Spleen (tissue), 7 donors: ENCODE measurements around the gene POLE3.

GRCh38 chr9:113373024-113373576, 3.7 kb downstream of the HDHD3 start:
- PRO-cap, 4 experiments, result no peak in any of the 4 experiments
- RAMPAGE, long total RNA, 4 experiments, result no peak in any of the 4 experiments

- PRO-cap, 4 experiments, result no peak in any of the 4 experiments
- RAMPAGE, long total RNA, 4 experiments, result no peak in any of the 4 experiments
These were observed 12.0 kb upstream of the HDHD3 start for GRCh38 chr9:113388694-113389281.

DNA sequence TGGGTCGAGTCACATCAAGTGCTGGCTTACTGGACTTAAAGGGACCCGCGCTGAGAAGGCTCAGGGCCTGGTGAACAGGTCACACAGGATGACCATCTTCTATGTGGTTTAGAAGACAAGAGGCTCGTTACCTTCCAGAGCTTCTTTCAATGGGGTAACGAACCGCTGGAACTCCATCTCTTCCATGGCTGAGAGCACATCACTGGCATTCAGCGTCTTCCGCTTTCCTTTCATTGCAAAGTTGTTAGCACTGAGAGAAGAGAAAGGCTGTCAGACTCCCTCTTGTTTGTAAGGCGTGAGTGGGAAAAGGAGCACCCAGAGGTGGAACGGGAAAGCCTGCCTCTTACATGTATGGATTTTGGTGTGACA, 1.0 kb downstream of the POLE3 start:
- PRO-cap, 4 experiments, result no peak in any of the 4 experiments
- RAMPAGE, long total RNA, 4 experiments, result no peak in any of the 4 experiments

DNA sequence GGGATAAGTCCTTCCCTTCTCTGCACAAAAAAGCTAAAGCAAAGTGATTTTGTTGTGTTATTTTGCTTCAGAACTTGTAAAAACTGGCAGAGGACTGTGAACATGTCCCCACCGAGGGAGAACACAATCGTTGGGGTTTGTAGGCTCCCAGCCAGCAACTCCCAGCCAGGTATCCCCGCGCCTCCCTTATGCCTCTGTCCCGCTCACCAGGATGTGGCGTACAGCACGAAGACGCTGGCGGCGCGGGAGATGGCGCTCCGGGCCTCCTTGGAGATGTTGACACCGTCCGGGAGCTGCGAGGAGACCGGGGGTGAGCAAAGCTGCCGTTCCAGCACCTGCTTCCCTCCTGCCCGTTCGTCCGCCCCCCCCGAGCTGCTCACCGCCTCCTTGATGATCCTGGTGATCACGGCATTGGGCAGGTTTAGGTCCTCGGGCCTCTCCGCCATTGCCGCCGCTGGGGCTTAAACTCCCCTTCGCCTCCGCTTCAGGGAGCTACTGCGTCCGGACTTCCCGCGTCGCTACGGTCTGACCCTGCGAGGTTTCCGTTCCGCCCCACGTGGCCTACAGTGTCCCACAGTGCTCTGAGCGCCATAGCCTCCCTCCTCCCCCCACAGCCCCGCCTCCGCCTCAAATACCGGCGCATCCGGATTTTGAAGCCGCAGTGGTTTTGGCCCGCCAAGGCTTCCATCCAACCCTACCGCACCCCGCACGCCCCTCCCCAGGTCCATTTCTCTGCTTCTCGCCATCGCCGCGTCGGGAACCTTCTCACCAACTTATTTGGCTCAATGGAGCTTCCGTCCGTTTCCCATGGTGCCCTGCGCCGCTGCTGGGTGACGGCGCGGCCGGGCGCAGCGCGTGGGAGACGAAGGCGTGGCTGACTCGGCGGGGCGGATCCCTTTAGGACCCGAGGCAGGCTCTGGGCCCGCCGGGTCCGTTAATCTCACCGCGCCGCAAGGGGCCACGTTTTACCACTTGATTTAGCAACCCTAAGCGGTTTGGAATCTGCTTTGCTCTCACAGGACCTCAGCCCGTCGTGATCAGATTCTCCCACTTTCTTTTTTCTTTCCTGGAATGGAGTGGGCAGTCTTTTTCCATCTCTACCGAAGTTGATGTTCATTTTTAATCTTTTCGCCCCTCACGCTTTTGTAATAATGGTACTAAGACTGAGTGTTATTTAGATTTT, at the start of gene POLE3:
POLE3 (minus strand) TSS at position 828 of the 1,183 bp plus-strand sequence.
- PRO-cap, 4 experiments, result peak in 4 of 4 experiments; most common plus-strand start position 900 of the sequence (in 4); most common minus-strand start position 520 of the sequence (in 4)
- RAMPAGE, long total RNA, 4 experiments, result start-site peak on the minus strand in 4 of 4 experiments, centred at positions 456 to 490 of the sequence, 464 to 1,650 reads per replicate

GRCh38 chr9:113463952-113464475, 487 bp downstream of the RGS3 start:
- PRO-cap, 4 experiments, result no peak in any of the 4 experiments
- RAMPAGE, long total RNA, 4 experiments, result no peak in any of the 4 experiments

DNA sequence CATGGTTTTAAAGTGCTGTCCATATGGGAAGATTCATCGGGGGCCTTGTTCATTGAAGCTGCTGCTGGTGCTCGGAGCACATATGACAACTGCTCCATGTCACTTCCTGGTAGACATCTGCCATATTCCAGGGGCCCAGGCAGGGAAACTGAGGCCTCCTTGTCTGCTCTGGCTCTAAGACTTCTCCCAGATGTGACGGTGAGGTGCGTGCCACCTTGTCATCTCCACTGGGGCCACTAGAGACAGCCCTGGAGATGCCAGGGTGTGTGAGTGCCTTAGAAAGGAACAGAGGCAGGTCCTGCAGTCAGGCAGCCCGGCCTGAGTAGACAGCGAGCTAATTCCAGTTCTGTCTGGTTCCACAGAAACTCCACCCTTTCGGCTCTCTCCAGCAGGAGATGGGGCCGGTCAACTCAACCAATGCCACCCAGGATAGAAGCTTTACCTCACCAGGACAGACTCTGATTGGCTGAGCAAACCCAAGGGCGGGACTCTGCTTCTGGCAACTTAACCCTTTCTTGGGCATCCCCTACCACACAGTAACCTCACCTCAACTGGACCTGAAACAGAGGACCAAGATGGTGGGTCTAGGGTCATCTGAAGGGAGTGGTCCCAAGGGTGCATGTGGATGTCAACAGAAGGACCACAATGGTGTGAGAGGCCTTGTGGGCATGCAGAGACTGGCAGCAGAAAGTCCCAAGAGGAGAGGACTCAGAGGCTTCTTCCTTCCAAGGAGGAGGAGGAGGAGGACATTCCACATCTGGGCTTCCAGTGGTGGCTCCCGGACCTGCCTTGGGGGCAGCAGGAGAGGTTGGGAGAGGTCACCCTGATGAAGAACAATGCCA, 77.7 kb downstream of the RGS3 start:
- PRO-cap, 4 experiments, result peak in 1 of 4 experiments; most common minus-strand start position 348 of the sequence (in 1)
- RAMPAGE, long total RNA, 4 experiments, result no peak in any of the 4 experiments

DNA sequence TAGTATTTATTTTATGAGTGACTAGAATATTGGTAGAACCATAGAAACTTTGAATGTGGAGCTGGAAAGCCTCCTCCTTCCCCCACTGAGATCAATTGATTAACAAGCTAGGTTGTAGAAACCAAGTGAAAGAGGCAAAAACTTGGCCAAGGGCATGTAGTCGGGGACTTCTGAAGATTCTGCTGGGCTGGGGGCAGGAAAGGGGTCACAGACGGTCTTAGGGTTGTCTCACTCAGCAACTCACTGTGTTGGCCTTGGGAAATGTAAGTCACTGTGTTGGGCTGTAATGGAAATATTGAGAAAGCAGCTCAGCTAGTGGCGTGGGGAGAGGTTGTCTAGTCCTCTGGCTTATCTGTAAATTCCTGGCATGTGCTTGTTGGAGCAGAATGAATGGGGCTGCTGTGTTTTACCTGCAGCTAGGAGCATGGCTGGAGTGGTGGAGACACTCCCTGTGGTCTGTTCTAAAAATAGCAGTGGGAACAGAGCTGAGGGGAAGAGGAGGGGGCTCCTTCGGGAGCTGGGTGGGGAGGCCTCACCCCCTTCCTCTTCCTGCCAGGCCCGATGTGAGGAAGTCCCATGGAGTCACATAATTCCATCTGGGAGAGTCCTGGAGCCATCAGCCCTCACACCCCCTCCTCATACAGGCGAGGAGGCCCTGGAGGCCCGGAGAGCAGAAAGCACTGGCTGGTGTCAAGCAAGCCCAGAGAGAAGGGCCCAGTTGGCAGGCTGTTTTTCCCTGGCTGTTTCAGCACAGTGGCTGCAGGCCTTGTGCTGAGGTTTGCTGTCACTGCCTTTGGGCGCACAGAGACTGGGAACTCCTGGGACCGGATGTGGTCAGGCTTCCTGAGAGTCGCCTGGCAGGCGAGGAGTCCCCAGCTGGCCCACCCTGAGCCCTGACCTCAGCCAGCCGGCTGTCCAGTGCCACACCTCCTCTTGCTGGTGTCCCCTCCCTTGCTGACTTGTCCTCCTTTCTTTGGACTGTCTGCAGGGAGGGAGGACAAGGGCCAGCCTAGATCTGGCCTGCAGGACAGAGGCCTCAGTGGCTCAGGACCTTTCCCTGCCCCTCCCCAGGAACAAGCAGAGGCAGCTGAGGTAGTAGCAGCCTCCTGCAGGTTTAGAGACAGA, 84.9 kb downstream of the RGS3 start:
- PRO-cap, 4 experiments, result peak in 1 of 4 experiments; most common plus-strand start position 177 of the sequence (in 1)
- RAMPAGE, long total RNA, 4 experiments, result no peak in any of the 4 experiments

DNA sequence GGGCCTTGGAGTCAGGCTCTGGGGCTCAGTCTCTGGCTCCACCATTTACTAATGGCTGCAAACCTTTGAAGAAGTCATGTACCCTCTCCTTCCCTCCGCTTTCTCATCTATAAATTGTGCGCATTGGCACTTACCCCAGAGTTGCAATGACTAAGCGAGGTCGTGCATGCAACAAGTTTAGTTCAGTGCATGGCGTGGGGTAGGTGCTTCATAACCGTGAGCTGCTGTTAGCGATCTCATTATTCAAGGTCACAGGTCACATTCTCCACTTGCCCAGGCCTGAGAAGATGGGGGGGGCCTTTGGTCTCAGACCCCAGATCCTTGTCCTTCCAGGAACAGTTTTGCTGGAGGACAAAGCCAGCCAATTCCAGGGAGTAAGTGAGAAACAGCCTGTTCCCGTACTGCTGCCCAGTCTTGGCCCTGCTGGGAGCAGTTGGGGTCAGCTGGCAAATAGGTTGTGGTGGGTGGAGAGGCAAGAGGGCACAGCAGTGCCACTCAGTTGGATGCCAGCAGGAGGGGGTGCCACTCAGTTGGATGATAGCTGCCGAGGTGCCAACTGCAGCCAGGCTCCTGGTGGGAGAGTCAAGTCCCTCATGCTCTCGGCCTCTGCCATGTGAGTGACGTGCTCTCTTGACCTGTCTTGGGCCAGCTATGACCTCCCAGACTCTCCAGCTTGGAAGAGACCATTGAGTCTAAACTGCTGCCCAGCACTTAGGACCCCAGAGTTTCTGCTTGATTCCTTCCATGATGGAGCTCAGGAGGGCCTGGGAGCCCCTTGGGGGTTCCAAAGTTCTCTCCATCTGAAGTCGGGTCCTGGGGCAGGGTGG, 136.9 kb downstream of the RGS3 start:
- PRO-cap, 4 experiments, result no peak in any of the 4 experiments
- RAMPAGE, long total RNA, 4 experiments, result no peak in any of the 4 experiments

DNA sequence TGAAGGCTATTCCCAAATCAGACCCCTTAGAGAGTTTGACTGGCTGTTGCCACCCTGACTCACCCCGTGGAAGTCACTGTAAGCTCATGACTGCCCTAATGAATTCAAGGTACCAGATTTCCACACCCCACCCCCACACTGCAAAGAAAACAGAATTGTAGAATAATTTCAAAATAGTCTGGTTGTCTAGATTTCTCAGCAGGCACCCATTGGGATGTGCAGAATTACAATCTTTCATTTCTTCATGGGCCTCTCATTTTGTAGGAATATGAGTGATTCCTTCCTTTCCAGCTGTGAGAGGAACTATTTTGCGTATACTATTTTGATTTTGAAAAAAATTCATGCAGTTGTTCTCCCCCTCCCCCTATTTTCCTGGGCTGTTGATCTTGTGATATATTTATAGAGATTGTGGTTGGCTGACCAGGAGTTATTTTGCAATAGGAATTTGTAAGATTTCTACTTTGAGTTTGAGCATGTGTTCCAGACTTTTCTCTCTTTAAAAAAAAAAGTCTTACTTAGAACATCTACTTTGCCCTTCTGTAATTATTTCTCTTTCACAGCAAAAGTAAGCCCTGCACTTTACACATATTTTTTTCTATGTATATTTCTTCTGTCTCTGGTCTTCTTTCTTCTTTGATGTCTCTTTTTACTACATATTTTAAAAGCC, 79.2 kb downstream of the ZNF618 start:
- PRO-cap, 4 experiments, result no peak in any of the 4 experiments
- RAMPAGE, long total RNA, 4 experiments, result no peak in any of the 4 experiments

- PRO-cap, 4 experiments, result no peak in any of the 4 experiments
- RAMPAGE, long total RNA, 4 experiments, result no peak in any of the 4 experiments
These were observed 89.1 kb downstream of the AMBP start for GRCh38 chr9:113988957-113989408.

GRCh38 chr9:114004105-114004740, 73.9 kb downstream of the AMBP start:
- PRO-cap, 4 experiments, result no peak in any of the 4 experiments
- RAMPAGE, long total RNA, 4 experiments, result start-site peak on the plus strand in 1 of 4 experiments, at chr9:114004161-114004660 at its widest, 7 reads per replicate

GRCh38 chr9:114097993-114099184, 703 bp downstream of the KIF12 start:
- PRO-cap, 4 experiments, result no peak in any of the 4 experiments
- RAMPAGE, long total RNA, 4 experiments, result no peak in any of the 4 experiments

DNA sequence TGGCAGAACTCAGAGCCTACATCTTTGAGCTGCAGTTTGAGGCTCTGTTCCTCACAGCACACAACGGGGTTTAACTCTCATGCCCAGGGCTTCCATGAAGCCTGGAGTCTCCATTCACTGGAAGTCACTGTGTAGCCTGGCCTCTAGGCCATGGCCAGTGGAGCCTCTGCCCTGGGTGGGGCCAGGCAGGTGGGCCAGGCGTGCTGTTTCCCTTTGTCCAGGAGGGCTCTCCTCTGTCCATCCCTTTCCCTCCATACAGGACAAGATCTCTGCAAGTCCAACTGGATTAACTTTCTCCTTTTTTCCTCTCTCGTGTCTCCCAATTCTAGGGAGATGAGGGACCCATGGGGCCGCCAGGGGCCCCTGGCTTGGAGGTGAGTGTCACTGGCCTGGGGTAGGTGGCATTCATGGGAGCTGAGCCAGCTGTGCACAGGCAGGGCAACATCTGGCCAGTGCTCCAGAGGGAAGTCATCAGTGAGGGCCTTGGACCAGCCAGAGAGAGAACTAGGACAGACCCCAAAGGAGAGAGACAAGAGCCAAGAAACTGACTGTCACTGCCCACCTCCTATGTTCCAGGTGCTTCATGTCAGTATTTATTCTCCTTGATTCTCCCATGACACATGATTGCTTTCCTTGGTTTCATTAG, 80.9 kb upstream of the ORM1 start:
- PRO-cap, 4 experiments, result no peak in any of the 4 experiments
- RAMPAGE, long total RNA, 4 experiments, result no peak in any of the 4 experiments

DNA sequence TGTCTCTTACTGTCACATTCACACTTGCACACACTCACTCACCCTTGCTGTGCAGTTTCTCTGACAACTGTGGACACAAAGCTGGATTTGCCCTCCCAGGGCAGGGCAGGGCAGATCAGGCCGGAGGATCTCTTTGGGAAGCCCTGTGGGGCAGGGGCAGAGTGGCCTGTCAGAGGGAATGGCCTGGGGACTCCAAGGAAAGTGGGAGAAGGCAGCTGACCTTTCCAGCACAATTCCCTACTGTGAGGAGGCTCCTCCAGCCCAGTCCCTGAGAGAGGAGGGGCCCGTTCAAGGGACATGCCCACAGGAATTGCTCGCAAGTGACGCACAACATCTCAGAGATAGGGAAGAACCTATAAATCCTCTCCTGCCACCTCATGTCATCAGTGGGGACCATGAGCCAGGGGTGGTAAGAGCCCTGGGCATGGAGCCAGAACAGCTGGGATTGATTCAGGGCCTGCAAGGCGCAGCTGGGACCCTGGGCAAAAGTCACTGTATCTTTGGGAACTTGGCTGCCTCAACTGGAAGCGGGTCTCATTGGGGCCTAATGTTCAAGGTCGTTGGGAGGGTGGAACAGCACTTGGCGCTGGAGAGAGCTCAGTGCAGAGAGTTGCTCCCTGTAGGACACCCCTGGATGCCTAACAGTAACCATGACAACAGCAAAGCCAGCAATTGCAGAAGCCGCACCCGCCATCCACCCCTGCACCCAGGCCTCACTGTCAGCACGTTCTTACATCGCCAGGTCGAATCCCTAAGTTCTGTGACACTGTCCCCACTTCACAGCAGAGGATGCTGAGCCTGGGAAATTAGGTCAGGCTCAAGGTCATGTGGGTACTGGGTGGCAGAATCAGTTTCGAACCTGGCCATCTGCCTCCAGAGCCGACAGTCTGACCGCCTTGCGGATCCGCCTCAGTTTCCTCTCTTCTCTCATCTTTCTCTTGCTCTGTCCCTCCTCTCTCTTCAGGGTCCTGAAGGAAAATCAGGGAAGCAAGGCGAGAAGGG, 41.3 kb upstream of the ORM1 start:
- PRO-cap, 4 experiments, result no peak in any of the 4 experiments
- RAMPAGE, long total RNA, 4 experiments, result no peak in any of the 4 experiments

GRCh38 chr9:114335919-114337031, 6.6 kb downstream of the ORM2 start:
- PRO-cap, 4 experiments, result peak in 1 of 4 experiments; most common minus-strand start chr9:114336898 (in 1)
- RAMPAGE, long total RNA, 4 experiments, result no peak in any of the 4 experiments

DNA sequence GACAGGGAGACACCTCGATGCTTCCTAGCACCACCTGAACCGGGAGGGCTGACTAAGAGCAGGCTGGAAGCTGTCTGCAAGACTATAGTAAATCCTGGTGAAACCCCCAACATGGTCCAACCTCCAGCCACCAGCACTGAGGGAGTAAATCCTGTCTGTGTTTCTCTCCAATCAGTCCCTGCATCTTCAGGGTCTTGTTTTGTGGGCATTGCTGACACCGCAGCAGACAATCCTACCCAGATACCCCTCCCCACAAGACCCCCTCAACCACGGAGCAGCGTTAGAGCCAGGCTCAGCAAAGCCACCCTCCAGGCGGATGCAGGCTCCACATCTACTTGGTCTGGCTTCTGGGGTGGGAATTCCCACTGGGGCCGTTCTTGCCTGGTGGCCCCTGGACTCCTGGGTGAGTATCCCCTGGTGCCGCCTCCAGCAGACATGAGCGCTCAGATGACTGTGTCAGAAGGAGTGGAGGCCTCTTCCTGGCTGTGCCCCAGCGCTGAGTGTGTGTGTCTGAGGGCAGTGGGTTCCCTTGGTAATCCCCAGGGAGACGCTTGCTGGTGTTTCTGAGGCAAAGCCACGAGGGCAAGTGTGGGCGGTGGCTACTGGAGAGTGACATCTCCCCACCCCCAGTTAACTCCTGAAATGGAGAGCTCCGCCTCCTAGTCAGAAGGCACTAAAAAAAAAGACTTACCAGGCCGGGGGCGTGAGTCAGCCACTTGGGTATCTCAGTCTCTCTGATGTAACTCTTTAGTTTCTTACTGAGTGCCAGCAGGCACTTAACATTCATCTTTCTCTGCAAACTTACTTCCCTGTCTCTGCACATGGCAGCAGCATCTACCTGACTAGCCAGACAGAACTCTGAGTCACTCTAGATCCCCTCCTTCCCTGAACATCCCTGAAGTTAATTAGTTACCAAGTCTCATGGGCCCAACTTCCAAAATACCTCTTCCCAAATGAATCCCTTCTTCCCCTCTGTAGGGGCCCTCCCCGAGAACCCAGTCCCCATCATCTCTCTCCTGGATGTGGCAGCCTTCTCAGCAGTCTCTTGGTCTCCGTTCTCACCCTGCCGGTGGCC, 19.2 kb downstream of the ORM2 start:
- PRO-cap, 4 experiments, result peak in 2 of 4 experiments; most common plus-strand start position 750 of the sequence (in 2); most common minus-strand start position 441 of the sequence (in 1)
- RAMPAGE, long total RNA, 4 experiments, result no peak in any of the 4 experiments

- PRO-cap, 4 experiments, result no peak in any of the 4 experiments
- RAMPAGE, long total RNA, 4 experiments, result no peak in any of the 4 experiments
These were observed 17.7 kb downstream of the AKNA start for GRCh38 chr9:114369880-114370738.

GRCh38 chr9:114386228-114386996, 1.4 kb downstream of the AKNA start:
- PRO-cap, 4 experiments, result peak in 4 of 4 experiments; most common plus-strand start chr9:114386267 (in 2); most common minus-strand start chr9:114386610 (in 3)
- RAMPAGE, long total RNA, 4 experiments, result no peak in any of the 4 experiments

DNA sequence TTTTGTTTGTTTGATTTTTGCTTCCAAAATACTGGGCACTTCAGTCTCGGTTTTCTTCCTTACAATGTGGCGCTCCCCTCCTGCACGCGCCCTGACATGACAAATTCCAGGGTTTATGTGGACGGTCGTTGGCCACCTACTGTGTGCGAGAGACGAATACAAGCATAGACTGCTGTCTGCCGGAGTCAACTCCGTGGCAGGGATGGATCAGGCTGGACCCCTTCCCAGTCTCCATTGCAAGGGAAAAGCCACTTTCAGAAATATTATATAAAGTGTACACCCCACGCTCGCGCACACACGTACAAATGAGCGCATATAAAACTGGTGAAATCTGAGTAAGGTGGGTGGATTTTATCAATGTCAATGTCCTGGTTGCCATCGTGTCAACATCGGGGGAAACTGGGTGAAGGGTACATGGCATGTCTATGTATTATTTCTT, 568 bp upstream of the WHRN start:
- PRO-cap, 4 experiments, result no peak in any of the 4 experiments
- RAMPAGE, long total RNA, 4 experiments, result no peak in any of the 4 experiments

DNA sequence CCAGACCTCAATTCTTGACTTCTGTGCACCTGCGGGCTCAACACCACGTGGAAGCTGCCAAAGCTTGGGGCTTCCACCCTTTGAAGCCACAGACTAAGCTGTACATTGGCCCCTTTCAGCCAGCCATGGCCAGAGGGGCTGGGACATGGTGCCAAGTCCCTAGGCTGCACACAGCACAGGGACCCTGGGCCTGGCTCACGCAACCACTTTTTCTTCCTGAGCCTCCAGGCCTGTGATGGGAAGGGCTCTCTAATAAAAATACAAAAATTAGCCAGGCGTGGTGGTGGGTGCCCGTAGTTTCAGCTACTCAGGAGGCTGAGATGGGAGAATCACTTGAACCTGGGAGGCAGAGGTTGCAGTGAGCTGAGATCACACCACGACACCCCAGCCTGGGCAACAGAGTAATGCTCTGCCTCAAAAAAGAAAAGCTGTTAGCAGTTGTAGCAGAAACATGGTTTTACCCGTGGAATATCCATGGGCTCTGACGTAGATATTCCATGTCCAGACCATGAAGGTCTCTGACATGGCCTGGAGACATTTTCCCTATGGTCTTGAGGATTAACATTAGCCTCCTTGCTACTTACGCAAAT, 10.1 kb upstream of the TMEM268 start:
- PRO-cap, 4 experiments, result no peak in any of the 4 experiments
- RAMPAGE, long total RNA, 4 experiments, result no peak in any of the 4 experiments